Fallopian tube (tissue), 1 donor: ENCODE measurements around a stretch of chrX.

- PRO-cap, result bidirectional peak, plus-strand start at chrX:40155284, minus-strand start at chrX:40155031; bidirectional peak, plus-strand start at chrX:40155560, minus-strand start at chrX:40155422
These were observed 57.2 kb upstream of the BCOR start for GRCh38 chrX:40154648-40155616.

GRCh38 chrX:40169014-40169862 is 71.5 kb upstream of the BCOR start:
- PRO-cap, result no peak

GRCh38 chrX:40174830-40175135 is 77.0 kb upstream of the BCOR start:
- PRO-cap, result no peak

DNA sequence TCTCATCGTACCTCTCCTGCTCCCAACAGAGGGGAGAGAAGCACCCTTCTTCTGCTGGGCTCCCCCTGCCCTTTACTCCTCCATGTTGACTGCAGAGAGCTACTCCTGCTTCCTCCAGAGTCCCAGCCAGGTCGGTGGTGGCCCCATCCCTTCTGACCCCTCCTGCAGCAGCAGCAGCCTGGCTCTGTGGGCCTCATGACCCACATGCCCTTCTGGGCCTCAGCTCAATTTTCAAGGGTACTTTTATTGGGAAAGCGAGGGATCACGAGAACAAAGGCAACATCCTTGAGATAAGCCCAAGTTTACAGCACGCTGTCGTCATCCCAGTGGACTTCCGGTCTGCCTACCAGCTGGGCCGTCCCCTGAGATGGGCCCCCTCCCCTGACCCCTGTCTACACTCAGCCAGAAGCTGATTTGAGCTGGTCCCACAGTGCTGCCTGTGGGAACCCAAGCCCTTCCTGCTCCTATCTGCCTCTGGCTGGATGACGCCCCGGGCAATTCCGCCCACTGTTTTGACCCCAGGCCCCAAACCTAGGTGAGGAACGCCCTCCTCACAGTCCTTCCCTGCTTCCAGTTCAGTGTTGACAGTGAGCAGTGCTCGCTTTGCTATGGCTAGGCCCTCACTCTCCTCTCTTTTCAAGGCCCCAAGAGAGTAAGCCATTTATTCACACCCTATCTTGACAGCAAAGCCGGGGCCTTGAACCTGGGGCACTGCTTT is 164.4 kb upstream of the BCOR start:
- PRO-cap, result no peak

GRCh38 chrX:40298958-40299666 is 201.4 kb upstream of the BCOR start:
- PRO-cap, result no peak

GRCh38 chrX:40468273-40468650 is 112.5 kb upstream of the ATP6AP2 start:
- PRO-cap, result no peak

- PRO-cap, result no peak
These were observed 16.5 kb upstream of the CXorf38 start for GRCh38 chrX:40663870-40664213.

- PRO-cap, result no peak
These were observed 14.6 kb upstream of the MED14 start for GRCh38 chrX:40749887-40750370.

GRCh38 chrX:41020337-41020800 is 64.9 kb upstream of the USP9X start:
- PRO-cap, result no peak

DNA sequence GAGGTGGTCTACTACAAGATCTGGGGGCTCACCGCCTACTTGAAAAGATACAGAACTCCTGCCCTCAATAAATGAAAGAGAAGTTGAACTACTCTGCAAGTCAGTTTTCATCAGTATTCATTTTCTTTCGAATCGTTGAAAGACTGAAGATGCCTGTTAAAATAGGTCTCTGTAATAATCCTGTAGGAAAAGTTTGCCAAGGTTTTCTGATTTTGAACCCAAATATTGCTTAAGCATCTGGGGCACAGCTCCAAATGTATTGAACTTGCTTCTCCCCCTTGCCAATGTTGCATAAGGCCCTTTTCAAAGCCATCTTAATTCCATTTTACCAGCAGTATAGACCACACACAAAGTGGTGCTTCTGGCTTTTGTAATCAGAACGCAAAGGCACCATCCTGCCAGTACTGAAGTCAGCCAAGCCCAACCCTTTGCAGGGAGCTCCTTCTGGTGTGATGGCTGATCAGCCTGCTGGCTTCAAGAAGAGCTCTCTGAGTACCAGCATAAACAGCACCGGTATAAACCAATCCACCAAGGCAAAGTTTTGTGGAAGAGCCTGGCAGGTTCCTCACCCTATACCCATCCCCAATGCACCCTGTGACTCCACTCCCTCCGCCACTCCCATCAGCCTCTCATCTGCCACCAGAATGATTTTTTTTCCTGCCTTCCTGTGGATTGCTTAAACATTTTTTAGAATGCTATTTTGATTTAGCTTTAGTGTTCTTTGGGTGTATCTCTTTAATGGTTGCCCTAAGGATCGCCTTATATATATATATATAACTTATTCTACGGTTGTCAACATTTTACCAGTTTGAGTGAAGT is 39.2 kb upstream of the USP9X start:
- PRO-cap, result no peak

GRCh38 chrX:41101382-41101604 is 16.0 kb downstream of the USP9X start:
- PRO-cap, result no peak

- PRO-cap, result no peak
These were observed 99.1 kb upstream of the DDX3X start for GRCh38 chrX:41234670-41235507.

- PRO-cap, result no peak
These were observed 16.4 kb downstream of the DDX3X start for GRCh38 chrX:41350054-41351056.

DNA sequence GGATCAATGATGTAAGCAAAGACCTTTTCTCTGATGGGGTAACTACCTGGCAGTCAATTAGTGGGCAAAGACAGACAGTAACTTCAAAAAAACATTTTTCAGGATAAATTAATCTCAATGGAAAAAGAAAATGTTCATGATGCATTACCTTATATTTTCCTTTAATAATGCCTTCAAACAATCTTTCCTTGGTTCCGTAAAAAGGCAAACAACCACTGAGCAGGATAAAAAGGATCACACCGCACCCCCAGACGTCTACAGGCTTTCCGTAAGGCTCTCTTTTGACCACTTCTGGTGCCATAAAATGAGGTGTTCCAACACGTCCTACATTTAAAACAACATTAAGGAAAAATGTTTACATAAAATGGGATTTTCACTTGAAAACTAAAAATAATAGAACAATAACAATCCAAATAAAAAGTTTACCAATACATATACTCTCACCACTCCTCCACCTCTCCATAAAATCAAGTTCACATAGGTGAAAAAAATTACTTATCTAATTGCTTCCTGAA is 23.6 kb upstream of the GPR34 start:
- PRO-cap, result no peak

DNA sequence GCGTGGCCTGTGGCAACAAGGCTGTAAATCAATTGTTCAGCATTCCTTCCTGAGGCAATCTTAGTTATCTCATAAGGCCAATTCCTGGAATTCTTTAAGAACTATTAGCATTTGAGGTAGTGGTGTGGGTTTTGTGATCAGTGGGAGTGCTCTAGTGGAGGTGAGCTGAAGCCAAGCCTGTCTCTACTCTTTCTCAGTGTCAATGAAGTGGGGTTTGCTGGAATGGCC is 5.1 kb upstream of the GPR82 start:
- PRO-cap, result no peak

DNA sequence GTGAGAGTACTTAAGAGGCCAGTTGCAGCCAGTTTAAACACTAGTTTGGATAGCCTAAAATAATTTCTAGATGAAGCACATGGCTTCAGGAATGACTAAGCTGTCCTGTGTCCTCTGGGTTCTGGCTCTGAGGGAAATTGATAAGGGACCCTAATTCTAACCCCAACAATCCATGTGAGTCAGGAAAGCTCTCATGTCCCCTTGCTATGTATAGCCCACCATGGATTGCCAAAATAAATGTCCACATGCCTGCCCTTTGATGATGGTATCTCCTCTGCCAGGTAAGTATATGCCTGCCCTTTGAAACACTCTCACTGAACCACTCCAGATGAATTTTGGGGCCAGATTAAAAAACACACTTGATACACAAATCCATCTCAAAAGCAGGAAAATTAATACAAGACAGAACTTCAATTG is 3.4 kb upstream of the GPR82 start:
- PRO-cap, result unidirectional peak, minus-strand start at position 289 of the sequence

GRCh38 chrX:43693494-43693879 is 37.4 kb downstream of the MAOA start:
- PRO-cap, result no peak

DNA sequence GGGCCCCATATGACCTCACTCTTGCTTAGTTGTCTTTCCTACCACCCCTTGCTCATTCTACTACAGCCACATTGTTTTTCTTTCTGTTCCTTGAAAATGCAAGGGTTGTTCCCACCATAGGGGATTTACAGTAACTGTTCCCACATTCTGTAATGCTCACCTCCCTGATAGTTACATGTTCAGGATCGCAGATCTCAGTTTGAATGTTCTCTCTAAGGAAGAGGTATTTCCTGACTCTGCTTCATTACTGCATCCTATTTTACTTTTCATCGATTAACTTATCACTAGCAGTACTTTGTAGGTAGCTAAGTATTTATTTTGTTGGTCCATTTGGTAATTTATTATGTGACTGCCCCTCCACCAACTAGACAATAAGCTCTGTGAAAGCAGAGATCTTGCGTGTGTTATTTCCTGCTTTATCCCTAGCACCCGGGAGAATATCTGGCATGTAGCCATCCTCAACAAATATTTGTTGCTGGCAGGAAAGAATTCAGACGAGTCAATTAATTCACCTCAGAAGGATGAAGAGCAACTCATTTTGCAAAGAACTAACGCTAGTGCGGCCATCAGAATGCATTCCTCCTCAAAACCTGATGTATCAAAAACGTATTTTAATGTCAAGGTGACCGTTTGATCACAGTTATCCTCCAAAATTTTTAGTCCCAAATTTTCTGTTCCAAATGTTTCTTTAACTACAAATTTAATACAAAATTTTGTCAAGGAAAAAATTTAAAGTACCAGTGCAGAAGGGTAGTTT is 21.3 kb downstream of the MAOB start:
- PRO-cap, result bidirectional peak, plus-strand start at position 464 of the sequence, minus-strand start at position 373 of the sequence

GRCh38 chrX:44225515-44225902 is 118.0 kb downstream of the EFHC2 start:
- PRO-cap, result no peak

DNA sequence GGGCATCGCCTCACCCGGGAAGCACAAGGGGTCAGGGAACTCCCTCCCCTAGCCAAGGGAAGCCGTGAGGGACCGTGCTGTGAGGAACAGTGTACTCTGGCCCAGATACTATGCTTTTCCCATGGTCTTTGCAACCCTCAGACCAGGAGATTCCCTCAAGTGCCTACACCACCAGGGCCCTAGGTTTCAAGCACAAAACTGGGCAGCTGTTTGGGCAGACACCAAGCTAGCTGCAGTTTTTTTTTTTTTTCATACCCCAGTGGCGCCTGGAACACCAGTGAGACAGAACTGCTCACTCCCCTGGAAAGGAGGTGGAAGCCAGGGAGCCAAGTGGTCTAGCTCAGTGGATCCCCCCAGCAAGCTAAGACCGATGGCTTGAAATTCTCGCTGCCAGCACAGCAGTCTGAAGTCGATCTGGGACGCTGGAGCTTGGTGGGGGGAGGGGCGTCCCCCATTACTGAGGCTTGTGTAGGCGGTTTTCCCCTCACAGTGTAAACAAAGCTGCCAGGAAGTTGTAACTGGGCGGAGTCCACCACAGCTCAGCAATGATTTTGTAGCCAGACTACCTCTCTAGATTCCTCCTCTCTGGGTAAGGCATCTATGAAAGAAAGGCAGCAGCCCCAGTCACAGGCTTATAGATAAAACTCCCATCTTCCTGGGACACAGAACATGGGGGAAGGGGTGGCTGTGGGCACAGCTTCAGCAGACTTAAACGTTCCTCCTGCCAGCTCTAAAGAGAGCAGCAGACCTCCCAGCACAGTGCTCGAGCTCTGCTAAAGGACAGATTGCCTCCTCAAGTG is 90.3 kb downstream of the EFHC2 start:
- PRO-cap, result no peak